Upper lobe of left lung (tissue), 5 donors: ENCODE results near the genes PTPRS, NRTN and RANBP3.

DNA sequence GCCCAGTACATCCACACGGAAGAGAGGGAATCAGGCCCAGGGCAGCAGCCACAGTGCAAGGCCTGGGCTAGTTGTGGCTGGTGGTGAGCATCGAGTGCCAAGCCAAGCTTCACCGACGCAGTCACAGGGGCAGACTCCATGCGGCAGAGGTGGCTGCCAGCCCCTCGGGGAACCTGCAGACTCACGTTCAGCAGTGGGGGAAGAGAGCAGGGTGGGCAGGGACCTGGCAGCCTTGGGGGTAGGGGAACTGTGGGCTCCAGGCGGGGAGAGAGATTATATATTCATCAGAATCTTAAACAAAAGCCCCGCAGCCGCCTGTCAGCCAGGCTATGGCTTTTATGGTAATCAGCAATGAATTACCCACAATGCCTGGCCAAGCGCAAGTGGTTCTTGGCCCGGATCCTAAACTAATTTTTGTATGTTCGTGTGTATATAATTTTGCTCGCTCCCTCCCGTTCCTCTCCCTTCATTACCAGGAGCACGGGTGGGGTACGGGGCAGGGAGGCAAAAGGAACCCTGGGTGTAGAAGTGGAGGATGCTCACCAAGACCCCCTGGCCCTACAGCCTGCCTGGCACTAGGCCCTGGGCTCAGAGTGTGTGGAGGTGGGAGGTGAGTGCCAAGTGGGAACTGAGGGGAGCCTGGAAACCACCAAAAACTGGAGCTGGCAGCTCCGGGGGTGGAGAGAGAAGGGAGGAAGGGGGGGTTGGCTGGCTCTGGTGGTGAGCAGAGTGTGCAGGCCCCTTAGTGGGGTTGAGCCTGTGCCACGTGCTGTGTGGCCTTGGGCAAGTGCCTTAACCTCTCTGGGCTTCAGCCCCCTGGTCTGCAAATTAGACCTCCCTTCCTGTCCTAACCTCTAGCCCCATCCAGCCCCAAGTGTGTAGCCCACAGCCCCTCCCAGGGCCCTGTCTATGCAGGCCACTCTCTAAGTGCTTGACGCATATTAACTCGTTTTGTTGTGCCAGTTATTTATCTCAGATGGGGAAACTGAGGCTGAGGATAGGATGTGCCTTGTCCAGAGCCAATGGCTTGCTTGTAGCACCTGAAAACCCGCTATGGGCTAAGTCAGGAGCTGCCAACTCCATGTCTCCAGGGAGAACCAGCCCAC, 31.8 kb downstream of the PTPRS start:
- PRO-cap, 2 experiments: peak in 2 of 2 experiments; most common plus-strand start position 572 of the sequence (in 1)
- RAMPAGE, long total RNA, 4 experiments: no peak in any of the 4 experiments

DNA sequence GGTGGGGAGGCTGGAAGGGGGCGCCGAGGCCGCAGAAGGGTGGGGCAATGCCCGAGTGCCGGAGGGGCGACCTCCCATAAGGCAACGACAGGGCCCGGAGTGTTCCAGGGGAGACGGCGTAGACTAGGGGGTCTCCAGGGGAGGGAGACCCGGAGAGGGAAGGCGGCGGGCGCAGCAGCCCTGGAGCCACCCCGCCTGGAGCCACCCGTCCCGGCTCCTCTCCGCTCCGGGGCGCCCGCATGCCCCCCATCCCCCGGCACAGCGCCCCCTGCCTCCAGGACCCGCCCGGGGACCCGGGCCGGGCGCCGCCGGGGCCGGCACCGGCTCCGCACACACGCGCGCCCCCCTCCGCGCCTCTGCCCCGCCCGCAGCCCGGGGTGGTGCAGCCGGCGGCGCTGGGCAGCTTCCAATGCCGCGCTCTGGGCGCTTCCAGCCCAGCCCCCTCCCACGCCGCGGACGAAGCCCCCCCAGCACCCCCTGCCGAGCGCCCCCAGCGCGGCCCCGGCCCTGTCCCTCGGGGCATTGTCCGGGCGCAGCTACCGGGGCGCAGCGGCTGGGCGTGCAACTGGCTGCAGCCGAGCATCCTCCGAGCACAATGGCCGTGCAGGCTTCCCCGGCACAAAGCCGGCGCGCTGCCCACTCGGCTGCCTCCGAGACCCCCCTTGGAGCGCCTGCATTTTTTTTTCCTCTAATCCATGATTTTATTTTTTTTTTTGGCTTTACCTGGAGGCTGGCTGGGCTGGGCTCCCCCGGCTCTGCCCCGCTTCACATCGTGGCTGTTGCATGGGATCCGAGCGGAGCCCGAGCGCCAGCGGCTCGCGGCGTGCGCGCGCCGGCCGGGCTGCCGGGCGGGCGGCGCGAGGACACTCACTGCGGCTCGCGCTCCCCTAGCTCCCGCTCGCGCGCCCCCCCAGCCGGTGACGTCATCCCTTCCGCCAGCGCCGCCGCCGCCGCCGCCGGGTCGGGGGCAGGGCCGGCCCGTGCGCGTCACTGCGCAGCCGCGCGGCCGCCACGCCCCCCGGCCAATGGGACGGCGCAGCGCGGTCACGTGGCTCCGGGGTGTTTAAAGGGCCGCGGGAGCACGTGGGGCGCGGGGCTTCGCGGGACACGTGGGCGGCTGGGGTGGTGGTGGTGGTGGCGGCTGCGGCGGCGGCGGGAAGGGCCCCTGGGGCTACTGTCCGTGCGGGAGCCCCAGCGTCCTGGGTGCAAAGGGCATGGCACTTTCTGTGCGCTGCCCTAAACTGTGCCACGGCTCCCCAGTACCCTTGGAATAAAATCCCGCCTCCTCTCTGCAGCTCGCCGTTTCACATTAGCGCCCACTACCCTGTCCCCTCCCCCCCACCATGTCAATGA, at the start of gene PTPRS:
Gene PTPRS, minus strand, starts transcription at position 872 of the 1,353 bp plus-strand sequence.
- PRO-cap, 2 experiments: no peak in any of the 2 experiments
- RAMPAGE, long total RNA, 4 experiments: no peak in any of the 4 experiments

GRCh38 chr19:5671328-5672411, 8.6 kb downstream of the MICOS13 start:
- PRO-cap, 2 experiments: no peak in any of the 2 experiments
- RAMPAGE, long total RNA, 4 experiments: no peak in any of the 4 experiments

DNA sequence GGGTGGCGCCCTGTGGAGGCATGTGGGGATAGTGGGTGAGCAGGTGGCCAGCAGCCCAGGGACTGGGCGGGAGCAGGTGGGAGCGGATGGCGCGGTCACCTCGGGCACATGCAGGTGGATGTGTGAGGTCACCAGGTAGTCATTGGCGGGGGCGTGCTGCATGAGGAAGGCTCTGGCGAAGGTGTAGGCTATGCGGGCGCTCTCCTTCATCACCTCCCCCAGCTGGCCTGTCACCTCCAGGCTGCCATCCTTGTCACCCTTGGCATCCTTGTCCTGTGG, 3.3 kb downstream of the RPL36 start:
- PRO-cap, 2 experiments: no peak in any of the 2 experiments
- RAMPAGE, long total RNA, 4 experiments: no peak in any of the 4 experiments

GRCh38 chr19:5804436-5805709, at the start of gene NRTN:
TSS of gene NRTN (plus strand) at chr19:5805067.
- PRO-cap, 2 experiments: peak in 1 of 2 experiments; most common plus-strand start chr19:5805064 (in 1)
- RAMPAGE, long total RNA, 4 experiments: no peak in any of the 4 experiments

DNA sequence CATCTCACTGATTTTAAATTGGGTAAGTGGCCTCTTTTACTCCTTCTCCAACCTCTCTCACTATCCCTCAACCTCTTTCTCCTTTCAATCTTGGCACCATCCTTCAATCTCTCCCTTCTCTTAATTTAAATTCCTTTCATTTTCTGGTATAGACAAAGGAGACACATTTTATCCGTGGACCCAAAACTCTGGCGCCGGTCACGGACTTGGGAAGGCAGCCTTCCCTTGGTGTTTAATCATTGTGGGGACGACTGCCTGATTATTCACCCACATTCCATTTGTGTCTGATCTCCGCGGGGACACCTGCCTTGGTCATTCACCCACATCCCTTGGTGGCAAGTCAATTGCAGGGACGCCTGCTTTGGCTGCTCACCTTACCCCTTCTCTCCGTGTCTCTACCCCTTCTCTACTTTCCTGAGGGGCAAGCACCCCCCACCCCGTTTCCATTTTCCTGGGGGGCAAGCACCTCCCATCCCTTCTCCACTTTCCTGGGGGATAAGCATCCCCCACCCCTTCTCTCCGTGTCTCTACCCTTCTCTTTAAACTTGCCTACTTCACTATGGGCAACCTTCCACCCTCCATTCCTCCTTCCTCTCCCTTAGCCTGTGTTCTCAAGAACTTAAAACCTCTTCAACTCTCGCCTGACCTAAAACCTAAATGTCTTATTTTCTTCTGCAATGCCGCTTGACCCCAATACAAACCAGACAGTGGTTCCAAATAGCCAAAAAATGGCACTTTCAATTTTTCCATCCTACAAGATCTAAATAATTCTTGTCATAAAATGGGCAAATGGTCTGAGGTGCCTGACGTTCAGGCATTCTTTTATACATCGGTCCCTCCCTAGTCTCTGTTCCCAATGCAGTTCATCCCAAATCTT, 8.5 kb upstream of the FUT6 start:
- PRO-cap, 2 experiments: no peak in any of the 2 experiments
- RAMPAGE, long total RNA, 4 experiments: start-site peak on the minus strand in 1 of 4 experiments, centred at position 166 of the sequence, 5 reads per replicate

GRCh38 chr19:5977954-5978579, at the start of gene RANBP3:
TSS of gene RANBP3 (minus strand) at chr19:5978140.
- PRO-cap, 2 experiments: peak in 2 of 2 experiments; most common plus-strand start chr19:5978258 (in 1); most common minus-strand start chr19:5978140 (in 2)
- RAMPAGE, long total RNA, 4 experiments: start-site peak on the minus strand in 4 of 4 experiments, at chr19:5978087-5978161 at its widest, 84 to 811 reads per replicate

DNA sequence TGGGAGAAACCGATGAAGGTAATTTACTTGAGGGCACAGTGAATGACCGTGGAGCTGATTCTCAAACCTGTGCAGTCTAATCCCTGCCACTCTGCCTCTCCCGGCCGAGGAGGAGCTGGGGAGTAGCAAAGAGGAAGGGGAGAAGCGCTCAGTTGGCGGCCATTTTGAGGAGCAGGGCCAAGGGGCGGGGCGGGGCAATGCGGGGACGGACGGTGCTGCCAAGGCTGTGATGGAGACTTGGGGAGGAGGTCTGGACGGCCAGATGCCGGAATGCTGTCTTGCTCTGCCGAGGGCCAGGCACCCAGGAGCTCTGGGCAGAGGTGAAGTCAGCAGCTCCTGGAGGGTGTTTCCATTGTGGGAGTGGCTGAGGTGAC, 12.4 kb upstream of the RANBP3 start:
- PRO-cap, 2 experiments: no peak in any of the 2 experiments
- RAMPAGE, long total RNA, 4 experiments: no peak in any of the 4 experiments

- PRO-cap, 2 experiments: no peak in any of the 2 experiments
- RAMPAGE, long total RNA, 4 experiments: no peak in any of the 4 experiments
These were observed 64.1 kb upstream of the RANBP3 start for GRCh38 chr19:6041638-6042822.

DNA sequence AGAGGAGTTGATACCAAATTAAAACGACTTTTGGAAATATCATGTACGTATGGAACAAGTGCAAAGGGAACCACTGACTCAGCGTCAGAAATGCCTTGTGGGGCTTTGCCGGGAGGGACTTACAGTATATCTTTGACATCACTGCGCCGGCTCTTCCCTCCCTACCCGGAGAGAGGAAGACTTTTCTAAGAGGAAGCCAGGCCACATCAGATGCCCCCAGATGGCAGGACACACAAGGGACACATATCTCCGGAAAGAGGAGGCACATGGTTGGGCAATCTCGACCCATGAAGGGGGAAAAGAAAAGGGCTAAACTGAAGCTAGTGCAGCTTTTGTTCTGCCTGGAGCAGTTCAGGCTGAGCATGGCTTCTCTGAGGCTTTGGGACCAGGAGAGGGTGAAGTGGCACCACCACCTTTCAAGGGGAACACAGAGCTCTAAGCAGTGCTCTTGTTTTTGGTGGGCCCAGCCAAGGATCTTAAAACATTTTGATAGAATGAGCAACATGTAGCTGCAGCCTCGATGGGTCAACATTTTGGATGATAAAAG, 43.0 kb downstream of the RFX2 start:
- PRO-cap, 2 experiments: no peak in any of the 2 experiments
- RAMPAGE, long total RNA, 4 experiments: start-site peak on the plus strand in 1 of 4 experiments, centred at position 275 of the sequence, 9 reads per replicate

- PRO-cap, 2 experiments: peak in 1 of 2 experiments; most common plus-strand start chr19:6092894 (in 1); most common minus-strand start chr19:6092616 (in 1)
- RAMPAGE, long total RNA, 4 experiments: no peak in any of the 4 experiments
These were observed 18.0 kb downstream of the RFX2 start for GRCh38 chr19:6092102-6092991.

DNA sequence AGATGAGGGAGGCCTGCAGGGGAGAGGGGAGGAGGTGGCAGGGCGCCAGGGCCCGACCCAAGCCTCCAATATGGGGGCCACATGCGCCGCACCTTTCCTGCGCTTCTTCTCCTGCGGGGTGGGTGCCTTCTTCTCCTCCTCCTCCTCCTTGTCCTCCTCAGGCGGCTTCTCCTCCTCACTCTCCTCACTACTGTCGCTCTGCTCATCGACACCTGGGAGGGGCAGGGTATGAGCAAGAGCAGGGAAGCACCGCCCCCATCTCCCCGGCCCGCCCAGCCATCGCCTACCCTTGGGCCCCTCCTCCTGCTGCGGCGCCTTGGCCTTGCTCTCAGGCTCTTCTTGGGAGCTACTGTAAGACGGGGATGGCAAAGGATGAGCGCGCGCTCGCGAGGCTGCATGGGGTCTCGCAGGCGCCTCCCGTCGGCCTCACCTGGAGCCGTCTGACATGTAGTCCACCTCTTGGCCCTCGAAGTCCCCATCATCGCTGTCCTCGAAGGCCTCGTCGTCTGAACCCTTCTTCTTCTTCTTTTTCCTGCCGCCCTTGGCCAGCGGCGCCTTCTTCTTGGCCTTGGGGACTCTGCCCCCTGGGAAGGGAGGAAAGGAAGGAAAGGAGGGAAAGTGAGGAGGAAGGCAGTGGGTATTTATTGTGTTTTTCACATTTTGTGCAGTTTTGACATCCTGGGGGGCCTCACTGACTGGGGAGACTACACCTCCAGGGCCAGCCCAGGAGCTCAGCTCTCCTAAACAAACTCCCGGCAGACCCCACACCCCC, 5.7 kb upstream of the PSPN start:
- PRO-cap, 2 experiments: no peak in any of the 2 experiments
- RAMPAGE, long total RNA, 4 experiments: no peak in any of the 4 experiments

GRCh38 chr19:6413233-6414234, 11.1 kb downstream of the KHSRP start:
- PRO-cap, 2 experiments: no peak in any of the 2 experiments
- RAMPAGE, long total RNA, 4 experiments: no peak in any of the 4 experiments

- PRO-cap, 2 experiments: no peak in any of the 2 experiments
- RAMPAGE, long total RNA, 4 experiments: no peak in any of the 4 experiments
These were observed 7.0 kb upstream of the SLC25A41 start for GRCh38 chr19:6440440-6441038.

GRCh38 chr19:6654459-6654812, 15.5 kb downstream of the TNFSF14 start:
- PRO-cap, 2 experiments: no peak in any of the 2 experiments
- RAMPAGE, long total RNA, 4 experiments: no peak in any of the 4 experiments

DNA sequence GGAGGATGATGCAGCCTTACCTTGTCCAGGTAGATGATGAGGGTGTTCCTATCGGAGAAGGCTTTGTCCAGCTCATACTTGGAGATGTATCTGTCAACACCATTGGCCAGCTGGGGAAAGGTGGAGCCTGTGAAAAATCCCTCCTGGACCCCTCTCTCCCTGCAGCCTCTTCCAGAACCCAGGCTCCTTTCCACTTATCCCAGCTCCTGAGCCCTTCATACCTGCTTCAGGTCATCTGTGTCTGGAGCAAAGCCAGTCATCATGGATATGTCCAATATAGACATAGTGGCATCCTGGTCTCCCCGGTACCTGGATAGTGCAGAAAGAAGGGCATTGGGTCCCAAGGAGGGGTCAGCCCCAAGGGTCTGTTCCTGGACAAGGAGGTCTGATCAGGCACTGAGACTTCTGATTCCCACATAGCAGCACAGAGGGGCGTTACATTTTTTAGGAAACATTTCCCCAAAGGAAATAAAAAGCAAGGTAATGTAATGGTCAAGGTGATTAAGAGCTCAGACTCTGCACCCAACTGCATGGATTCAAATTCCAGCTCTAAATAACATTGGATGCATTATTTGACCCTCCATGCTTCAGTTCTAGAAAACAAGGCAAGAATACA, 12.1 kb upstream of the TNFSF14 start:
- PRO-cap, 2 experiments: no peak in any of the 2 experiments
- RAMPAGE, long total RNA, 4 experiments: no peak in any of the 4 experiments

DNA sequence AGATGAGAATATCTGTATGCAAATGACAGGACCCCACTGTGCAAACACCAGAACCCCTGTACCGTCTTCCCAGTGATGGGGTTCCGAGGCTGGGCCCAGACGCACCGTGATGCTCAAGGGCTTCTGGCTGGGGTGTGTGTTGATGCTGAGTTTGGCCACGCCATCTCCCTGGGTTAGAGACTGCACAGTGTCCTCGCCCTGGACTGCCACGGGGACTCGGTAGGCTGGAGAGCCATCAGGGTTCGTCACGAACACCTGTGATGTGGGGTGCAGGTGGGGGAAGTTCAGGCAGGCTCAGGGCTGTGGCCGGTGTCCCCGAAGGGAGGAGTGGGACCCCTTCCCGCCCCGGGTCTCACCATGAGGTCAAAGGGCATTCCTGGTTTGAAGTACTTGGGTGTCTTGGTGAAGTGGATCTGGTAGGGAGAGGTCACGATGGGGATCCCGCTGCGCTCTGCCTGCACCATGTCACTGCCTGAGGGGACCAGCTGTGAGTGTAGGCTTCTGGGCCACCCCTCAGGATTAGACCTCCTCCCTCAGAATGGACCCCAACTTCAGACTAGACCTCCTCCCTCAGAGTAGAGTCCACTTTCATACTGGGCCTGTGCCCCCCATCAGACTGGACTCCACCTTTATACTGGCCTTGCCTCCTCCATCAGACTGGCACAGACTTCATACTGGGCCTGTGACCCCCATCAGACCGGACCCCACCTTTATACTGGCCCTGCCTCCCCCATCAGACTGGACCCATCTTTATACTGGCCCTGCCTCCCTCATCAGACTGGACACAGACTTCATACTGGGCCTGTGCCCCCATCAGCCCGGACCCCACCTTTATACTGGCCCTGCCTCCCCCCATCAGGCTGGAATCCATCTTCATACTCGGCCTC, 8.1 kb downstream of the C3 start:
- PRO-cap, 2 experiments: no peak in any of the 2 experiments
- RAMPAGE, long total RNA, 4 experiments: no peak in any of the 4 experiments

DNA sequence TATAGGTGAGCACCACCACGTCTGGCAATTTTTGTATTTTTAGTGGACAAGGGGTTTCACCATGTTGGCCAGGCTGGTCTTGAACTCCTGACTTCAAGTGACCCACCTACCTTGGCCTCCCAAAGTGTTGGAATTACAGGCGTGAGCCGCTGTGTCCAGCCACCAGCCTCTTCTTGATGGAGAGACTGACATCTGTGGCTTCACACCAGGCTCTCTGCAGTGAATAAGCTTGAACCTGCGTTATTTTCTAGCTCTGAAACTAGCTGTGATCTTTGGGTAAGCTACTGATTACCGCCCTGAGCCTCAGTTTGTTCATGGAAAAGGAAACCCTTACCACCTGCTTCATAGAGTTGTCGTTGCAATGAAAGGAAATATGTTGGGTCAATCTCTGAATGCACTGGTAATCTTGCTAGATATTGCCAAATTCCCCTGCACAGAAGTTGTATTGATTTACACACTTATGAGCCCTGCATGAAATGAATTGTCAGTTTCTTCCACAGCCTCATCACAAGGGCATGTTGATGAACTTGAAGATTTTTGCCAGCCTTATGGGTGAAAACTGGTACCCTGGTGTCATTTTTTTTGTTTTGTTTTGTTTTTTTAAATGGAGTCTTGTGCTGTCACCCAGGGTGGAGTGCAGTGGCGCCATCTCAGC, 1.9 kb upstream of the C3 start:
- PRO-cap, 2 experiments: no peak in any of the 2 experiments
- RAMPAGE, long total RNA, 4 experiments: no peak in any of the 4 experiments

DNA sequence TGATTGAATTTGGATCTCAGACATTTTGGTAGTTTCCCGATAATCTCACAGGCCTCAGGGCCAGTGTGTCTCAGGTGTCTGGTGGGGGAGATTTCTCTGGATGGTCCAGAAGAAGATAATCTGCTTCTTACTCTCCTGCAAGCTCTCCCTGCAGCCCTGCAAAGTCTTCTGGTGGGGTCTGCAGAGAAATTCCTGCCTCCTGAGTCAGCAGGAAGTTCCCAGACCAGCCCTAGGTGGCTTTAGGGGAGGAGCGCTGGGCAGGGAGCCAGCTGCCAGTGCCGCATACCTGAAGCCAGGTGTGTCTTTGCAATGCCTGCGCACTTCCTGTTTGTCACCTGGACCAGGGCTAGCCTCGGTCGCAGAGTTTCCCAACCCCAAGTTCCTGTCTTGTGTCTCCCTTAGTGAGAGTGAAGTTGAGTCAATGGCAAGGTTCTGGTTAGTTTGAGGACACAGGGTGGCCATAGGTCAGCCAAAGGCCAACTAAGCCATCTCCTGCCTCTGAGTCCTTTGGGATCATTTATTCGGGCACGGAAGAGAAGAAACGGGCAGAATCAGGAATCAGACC, 1.3 kb downstream of the SH2D3A start:
- PRO-cap, 2 experiments: no peak in any of the 2 experiments
- RAMPAGE, long total RNA, 4 experiments: start-site peak on the plus strand in 1 of 4 experiments, centred at position 409 of the sequence, 7 reads per replicate

DNA sequence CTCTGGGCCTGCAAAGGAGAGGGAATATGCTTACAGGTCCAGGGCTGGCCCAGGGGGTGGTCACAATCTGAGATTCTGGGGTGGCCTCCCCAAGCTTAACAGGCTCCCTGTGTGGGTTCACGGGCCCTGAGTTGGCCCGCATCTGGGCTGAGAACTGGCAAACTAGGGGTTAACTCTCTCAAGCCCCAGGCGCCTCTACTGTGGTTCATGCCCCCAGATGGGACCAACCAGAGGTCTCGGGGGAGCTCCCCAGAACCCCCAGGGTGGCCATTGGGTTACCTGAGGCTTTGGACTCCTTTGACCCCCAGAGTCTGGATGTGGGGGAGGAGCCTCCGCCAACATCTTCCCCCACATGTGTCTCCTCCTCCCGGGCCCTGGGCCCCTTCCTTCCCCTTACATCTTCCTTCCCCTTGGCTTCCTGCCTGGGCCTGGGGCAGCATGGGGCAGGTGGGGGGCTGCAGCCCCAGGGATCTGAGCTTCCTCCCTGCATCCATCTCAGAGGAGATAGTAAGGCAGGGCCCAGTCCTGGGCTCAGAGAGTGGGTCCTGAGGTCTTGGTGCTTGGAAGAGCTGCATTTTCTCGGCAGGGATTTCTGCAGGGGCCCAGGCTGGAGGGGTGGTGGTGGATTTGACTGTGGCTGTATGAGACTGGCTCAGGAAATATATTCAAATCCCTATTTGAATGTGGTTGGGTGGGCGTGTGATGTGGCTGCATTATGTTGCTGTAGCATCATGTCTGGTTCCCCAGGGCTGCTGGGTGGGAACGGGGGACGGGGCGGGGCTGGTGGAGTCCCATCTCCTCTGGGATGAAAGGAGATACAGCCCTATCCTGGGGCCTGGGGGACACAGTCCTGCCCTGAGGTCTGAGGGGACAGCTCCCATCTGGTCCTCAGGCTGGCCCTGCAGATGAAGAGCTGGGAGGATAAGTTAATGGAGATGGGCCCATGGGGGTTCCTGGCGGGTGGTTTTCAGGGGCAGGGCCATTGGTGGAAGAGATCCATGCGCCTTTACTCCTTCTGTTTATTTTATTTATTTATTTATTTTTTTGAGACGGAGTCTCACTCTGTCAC, 926 bp downstream of the VAV1 start:
- PRO-cap, 2 experiments: no peak in any of the 2 experiments
- RAMPAGE, long total RNA, 4 experiments: no peak in any of the 4 experiments